ENCODE results near the genes DUSP12 and HSD17B7.

DNA sequence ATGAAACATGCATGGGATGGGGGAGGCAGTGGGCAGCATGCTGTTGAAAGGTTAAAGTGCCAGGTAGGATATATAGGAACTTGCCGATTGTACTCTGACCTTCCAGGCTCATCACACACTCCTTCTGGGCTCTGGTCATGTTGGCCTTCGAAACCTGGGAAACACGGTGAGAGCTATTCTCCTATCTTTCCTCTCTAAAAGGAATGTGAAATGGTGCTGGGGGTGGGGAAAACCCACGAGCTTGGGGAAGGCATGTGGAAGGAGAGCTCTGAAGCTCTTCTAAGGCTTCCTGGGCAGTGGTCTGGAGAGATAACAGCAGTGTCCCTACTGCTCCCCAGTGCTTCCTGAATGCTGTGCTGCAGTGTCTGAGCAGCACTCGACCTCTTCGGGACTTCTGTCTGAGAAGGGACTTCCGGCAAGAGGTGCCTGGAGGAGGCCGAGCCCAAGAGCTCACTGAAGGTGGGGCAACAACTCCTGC is 2.7 kb downstream of the USP21 start:
- PRO-cap, result bidirectional peak, plus-strand start at position 391 of the sequence, minus-strand start at position 126 of the sequence

DNA sequence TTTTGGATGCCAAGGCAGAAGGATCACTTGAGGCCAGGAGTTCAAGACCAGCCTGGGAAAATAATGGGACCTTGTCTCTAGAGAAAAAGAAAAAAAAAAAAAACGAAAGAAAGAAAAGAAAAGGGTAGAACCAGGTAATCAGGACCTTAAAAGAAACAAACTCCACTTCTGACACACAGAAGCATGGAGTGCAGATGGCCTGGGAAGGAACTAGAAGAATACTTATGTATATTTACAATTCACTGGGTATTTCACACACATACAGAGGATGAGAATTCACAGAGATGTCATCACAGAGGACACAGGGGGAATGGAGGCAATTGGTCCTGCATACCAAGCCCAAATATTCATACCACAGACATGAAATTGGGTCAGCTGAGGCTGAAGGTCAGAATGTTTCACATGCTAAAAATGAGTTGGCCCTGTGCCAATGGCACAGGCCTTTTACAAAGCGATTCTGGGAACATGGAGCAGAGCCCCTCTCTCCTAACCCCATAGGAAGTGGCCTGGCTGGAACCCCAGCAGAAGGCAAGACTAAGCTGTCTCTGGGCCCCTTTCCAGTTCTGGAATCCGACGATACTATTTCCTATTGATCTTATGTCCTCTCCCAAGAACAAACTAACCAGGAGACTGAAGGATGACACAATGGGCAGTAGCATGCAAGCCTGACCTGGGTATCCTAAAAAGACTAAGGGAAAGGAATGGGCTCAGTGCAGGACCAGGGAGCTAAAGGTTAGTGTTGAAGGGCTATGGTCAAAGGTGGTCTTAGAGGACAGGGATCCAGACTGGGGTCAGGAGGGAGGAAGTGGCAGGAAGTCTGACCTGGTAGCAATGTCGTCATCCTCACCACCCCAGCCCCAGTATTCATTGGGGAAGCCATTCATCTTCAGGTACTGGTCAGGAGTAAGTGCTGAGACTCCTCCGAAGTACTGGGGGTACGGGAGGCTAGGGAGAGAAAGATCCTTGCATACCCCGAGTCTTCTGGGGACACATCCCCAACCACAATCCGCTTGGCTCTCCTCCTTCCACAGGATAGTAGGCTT is 4.2 kb downstream of the B4GALT3 start:
- PRO-cap, result no peak

DNA sequence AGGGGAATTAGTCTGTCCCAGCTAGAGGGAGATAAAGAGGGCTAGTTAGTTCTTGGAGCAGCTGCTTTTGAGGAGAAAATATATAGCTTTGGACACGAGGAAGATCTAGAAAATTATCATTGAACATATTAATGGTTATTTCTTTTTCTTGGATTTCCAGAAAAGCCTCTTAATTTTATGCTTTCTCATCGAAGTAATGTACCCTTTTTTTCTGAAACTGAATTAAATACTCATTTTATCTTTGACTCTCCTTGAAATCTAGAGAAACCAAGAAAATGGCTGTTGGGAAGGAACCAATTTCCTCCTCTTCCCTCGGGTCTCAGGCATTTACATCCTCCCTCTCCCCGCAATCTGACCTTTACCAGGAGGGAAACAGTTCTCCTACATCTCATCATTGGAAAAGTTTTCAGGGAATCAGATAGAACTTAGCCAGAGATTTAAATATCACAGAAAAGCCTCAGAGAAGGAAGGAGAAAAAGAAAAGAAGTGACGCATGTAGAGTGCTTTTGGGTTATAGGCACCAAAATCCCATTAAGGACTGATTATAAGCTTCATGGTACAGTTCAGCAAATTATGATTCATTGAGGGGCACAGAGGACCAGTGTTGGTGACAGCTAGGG is 4.6 kb downstream of the CFAP126 start:
- PRO-cap, result no peak

DNA sequence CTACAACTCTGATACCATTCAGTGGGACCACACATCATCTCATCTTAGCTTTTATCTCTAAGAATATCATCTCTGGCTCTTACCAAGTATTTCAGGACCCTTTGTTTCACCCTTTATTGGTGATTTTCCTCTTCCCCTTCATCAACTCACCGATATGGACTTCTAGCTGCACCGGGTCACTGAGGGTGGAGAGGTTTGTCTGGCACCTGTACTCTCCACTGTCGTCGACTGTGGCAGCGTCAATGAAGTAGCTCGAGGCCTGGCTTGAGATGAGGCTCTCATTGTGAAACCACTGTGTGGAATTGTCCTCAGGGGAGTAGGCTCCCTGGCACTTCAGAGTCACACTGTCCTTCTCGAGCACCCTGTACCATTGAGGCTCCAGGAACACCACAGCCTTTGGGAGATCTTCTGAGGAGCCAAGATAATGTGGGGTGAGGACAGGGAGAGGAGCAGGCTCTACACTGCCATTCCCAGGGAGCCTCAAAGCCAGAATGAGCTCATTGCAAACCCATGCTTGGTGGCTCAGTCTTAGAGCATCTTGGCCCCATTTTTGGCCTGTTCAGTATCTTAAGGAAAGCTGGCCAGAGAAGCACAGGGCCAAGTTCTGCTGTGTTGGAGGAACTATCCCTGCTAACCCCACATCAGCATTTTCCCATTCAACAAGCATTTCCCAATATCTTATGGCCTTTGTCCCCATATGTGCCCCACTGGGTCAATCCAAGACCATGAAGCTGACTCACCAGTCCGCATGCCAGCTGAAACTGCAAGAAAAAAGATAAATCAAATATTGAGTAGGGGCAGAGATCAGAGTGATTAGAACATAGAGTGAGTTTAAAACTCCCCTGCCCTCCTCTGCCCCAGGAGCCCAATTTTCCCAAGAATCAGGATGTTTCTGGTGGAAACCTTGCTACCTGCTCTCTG is 1.1 kb downstream of the FCGR3A start:
- PRO-cap, result no peak

DNA sequence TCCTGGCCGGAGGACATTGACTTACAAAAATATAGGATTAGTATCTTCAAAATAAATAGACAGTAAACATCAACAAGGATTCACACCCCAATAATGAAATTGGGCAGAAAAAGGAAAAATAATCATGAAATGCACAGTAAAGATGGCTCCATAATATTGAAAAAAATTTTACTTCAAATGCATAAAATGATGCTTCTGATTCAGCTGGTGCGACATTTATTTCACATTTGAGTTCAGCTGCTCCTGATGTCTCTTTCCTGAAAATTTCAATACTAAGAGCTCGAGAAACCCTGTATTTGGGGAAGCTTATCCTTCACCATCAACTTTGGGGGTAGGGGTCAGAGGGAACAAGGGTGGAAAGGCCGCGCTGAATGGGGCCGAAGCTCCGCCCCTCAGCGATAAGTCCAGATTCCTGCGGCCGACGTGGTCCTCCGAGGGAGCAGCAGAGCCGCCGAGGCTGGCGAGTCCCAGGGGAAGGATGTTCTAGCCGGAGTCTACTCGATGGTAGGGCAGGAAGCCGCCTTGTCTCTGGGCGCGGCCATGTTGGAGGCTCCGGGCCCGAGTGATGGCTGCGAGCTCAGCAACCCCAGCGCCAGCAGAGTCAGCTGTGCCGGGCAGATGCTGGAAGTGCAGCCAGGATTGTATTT is at the start of gene DUSP12:
Gene DUSP12, plus strand, starts transcription at position 525 of the 647 bp plus-strand sequence.
- PRO-cap, result bidirectional peak, plus-strand start at position 541 of the sequence, minus-strand start at position 373 of the sequence

GRCh38 chr1:161825959-161826535 is 59.9 kb downstream of the ATF6 start:
- PRO-cap, result no peak

- PRO-cap, result no peak
Measured at GRCh38 chr1:161839459-161839957, 73.4 kb downstream of the ATF6 start.

- PRO-cap, result no peak
Measured at GRCh38 chr1:161997710-161998418, 25.8 kb downstream of the OLFML2B start.

GRCh38 chr1:162011589-162011971 is 12.1 kb downstream of the OLFML2B start:
- PRO-cap, result no peak

DNA sequence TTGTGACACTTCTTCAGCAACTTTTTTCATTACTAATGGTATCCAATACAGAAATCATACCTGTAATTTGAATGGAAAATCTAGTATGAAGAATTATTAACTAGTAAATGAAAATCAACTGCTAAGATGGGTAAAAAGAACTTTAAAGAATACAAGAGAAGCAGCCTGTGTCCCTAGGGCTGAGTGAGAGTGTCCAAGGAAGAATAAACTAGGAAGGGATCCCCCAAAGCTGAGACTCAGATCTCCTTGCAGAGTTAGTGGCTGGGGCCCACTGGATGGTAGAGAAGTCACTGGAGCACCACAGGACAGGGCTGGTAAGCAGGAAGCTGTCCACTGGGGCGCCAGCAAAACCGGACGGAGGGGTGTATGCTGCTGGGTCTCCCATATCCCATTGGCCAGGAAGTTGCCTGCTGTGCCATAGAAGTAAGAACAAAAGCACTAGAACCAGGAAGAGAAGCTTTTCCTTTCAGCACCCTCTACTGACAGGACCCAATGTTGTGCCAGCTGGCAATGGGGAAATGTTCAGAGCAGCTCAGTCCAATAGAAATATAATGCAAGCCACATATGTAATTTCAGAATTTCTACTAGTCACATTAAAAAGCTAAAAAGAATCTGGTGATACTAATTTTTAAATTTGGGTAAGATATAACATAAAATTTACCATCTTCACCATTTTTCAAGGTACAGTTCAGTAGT is 146.6 kb downstream of the SPATA46 start:
- PRO-cap, result unidirectional peak, minus-strand start at position 292 of the sequence

- PRO-cap, result no peak
Measured at GRCh38 chr1:162306113-162306330, 70.6 kb downstream of the SPATA46 start.

GRCh38 chr1:162366671-162367617 is 9.7 kb downstream of the SPATA46 start:
- PRO-cap, result no peak

- PRO-cap, result no peak
Measured at GRCh38 chr1:162372295-162372946, 4.2 kb downstream of the SPATA46 start.

- PRO-cap, result no peak
Measured at GRCh38 chr1:162548085-162548594, 13.4 kb upstream of the UAP1 start.

DNA sequence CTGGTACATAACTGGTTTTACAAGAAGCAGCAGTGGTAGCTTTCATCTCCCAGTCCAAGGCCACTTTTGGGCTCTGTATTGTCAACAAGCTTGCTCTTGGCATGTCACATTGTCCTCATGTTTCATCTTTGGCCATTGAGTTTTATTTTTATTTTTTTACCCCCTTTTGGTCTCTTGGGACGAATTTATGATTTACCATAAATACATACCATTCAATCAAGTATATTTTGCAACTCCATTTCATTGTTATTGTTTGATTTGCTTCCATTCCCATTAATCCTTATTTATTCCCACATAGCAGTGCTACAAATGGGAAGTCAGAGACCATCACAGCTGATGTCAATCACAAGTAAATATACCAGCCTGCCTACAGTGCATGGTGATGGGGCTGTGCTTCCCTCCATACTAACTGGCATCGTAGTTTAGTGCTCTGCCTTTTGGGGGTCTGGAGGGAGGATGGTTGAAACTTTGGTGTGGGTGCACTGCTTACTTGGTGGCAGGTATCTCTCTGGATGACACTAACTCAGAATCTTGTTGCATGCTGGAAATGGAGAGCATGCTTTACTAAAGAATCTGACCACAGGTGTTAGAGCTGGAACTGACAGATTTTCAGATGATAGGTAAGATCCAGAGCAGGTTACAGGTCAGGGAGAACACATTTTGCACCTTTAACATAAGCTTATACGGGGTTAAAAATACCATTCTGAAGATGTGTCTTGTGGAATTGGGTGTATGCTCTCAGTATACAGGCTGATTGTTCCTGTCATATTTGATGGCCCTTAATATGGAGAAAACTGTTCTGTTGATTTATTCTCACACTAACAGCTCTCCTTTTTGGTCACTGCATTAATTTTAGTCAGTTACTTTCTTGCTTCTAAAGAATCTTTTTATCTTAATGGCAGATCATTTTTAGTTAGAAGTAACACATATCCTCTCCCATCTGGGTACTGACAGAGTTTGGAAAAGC is 31.2 kb downstream of the UAP1 start:
- PRO-cap, result no peak

- PRO-cap, result bidirectional peak, plus-strand start at chr1:162790765, minus-strand start at chr1:162790518
Measured at GRCh38 chr1:162790156-162791114, at the start of gene HSD17B7. Gene HSD17B7, plus strand, starts transcription at chr1:162790702.

DNA sequence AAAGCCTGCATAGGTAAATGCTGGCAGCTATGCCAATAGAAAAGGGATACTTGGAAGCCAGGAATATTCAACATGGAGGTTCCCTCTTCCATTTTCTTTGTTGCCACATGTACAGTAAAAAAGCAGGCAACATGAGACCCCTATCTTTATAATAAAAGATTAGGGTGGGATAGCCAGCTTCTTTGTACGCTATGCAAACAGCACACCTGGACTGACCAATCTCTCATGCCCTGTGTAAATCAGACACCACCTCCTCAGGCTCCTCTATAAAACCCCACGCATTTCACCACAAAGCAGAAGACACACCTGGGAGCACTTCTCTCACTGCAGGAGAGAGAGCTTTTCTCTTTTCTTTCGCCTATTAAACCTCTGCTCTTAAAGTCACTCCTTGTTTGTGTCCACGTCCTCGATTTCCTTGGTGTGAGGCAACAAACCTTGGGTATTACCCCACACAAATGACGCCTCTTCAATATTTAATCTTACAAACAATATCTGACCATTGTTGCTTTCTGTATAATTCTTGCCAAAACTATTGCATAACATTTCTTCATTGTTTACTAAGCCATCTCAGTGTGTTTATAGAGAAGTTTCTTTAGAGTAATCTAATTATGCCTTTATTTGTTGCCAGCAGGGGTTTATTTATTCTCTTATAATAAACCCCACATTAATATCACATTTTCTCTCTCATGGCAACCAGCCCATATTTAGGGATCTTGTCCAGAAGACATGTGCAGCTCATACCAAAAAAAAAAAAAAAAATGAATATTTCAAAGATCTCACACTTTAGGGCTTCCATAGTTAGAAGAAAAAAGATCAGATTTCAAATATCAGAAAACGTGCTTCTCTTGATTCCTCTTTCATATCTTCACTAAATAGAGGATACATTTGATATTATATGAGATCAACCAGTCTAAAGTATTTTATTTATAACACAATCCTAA is 31.6 kb upstream of the NUF2 start:
- PRO-cap, result no peak

- PRO-cap, result bidirectional peak, plus-strand start at chr1:163321172, minus-strand start at chr1:163321069
Measured at GRCh38 chr1:163320987-163321292, 814 bp upstream of the NUF2 start.

DNA sequence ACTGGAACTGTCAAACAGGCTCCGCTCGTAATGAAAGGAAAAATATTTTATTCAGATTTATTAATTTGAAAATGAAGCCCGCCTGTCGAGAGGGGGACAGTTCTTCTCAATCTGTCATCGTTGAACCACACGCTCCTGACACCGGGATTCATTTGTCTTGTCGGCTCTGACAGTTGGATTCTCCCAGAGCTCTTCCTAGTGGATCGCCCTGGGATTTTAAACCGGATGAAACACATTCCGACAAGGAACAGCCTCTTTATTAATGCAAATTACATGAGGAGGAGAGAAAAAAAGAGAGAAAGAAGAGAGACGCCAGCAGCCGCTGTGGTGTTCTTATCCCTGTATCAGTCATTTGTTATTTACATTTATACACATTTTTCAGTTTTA is 238.2 kb upstream of the PBX1 start:
- PRO-cap, result no peak

DNA sequence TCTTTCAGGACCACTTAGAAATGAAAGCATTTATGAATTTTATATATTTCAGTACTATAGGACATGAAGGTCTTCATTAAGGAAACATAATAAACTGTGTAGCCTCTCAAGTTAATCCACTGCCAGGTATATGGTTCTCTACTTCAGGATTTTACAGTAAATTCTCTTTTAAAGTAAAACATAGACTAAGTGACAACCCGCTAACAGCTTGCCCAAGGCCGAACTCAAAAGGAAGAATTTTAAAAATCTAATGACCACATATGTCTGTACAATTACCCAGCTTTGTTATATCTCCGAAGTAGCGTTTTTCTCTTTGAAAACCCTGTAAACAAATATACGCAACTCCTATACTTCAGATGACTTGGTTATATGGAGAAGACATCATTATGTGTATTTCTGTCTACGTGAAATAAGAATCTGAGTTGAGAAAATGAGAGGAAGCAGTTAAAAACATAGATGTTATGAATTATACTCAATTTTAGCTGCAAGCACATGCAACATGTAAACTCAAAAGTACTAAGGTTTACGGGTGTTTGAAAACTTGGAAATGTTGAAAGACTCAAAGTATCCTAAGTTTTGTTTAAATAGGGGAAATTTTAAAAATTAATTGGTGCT is 2.0 kb downstream of the PBX1 start:
- PRO-cap, result no peak